PC-3 (cell line): ENCODE results near the gene SEMA6D.

DNA sequence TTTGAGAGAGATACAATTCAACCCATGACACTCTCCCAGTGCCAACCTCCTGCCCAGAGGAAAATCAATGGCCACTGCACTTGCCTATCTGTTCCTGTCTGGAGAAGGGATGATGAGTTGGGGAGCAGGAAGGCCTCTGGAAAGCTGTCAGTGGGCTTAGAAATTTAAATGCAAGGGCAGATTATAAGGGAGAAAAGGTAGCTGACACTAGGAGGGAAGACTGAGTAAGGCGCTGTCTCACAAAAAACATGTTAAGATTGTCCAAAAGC, 24.9 kb downstream of the SQOR start:
- RAMPAGE, long total RNA, result no peak

GRCh38 chr15:46969878-46970286, 747.4 kb upstream of the SEMA6D start:
- RAMPAGE, long total RNA, result no peak

GRCh38 chr15:47293571-47294360, 423.5 kb upstream of the SEMA6D start:
- RAMPAGE, long total RNA, result no peak

GRCh38 chr15:47716711-47717653, at the start of gene SEMA6D:
SEMA6D (plus strand) TSS chr15:47717505.
- RAMPAGE, long total RNA, result no peak

DNA sequence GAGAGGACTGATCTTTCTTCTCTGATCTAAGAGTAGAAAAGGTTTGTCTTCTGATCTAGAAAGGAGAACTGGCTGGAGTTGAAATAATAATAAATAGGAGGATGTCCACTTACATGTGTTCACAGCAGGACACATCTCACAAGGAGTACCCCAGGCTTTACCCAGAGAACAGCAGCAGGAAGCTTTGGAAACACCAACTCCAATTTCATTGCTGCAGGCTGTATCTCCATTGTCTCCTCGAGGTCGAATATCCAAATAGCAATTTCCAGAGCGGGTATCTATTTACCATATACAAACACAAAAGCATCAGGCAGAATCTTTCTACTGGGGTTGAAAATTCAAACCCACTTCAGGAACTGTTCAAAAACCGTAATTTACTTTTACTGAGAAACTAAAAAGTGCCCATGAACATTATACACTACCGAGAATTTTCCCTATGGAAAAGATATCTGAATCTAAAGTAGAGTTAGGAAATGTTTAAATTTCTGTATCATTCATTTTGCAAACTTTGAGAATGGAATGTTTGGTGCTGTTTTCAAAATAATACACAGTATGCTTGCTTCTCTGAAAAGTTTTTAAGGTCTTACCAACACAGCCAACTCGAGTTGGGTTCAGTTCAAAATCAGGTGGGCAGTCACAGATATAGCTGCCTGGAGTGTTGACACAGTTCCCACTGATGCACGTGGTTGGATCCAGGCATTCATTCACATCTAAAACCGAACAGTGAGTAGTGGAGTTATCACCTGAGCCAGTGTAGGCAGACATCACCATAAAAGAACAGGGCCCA, 136.8 kb downstream of the DUT start:
- RAMPAGE, long total RNA, result no peak

DNA sequence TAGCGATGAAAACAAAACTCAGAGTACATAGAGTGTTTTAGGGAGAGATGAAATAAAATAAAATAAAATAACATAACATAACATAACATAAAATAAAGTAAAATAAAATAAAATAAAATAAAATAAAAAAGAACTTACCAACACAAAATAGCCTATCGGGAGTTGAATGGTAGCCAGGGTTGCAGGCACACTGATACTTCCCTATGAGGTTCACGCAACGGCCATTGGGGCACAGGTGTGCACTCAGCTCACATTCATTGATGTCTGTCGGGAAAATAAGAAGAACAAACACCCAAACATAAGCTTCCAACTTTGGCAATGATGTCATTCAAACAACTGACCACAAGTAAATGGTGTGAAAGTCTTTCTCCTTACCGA, 155.7 kb downstream of the DUT start:
- RAMPAGE, long total RNA, result no peak

- RAMPAGE, long total RNA, result no peak
These were observed 79.6 kb downstream of the FBN1 start for GRCh38 chr15:48565867-48566382.

GRCh38 chr15:48602639-48603219, 42.8 kb downstream of the FBN1 start:
- RAMPAGE, long total RNA, result no peak

DNA sequence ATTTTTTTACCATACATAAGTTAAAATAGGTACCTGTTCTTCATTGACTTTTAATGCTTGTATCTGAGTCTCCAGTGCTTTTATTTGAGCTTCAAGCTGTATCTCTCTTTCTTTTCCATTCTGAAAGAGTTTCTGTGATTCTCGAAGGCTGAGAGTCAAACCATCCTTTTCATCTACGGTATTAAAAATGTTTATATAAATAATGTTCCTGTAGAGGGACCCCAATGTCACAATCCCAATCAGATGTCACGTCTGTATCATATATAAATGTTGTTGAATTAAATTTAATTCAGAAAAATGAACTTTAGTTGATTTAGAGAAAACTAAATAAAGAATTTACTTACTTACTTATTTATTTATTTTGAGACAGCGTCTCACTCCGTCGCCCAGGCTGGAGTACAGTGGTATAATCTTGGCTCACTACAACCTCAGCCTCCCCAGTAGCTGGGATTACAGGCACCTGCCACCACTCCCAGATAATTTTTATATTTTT, 19.6 kb downstream of the CEP152 start:
- RAMPAGE, long total RNA, result no peak

DNA sequence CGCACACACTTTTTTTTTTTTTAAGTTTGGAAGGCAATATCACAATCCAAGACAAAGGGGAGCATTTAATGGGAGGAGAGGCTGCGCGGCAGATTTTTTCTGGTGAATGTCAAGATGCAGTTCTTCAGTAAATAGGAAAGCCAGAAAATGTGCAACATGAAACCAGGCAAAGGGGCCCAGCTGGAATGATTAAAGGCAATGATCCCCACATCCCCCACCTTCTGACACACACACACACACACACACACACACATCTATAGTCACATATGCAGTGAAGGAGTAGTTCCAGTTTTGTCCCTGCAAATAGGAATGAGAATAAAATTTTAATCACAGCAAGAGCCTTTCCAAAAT, 19.6 kb downstream of the EID1 start:
- RAMPAGE, long total RNA, result no peak

- RAMPAGE, long total RNA, result no peak
These were observed 118.3 kb downstream of the GALK2 start for GRCh38 chr15:49288231-49288862.

GRCh38 chr15:49331767-49332634, 91.0 kb upstream of the FGF7 start:
- RAMPAGE, long total RNA, result no peak

DNA sequence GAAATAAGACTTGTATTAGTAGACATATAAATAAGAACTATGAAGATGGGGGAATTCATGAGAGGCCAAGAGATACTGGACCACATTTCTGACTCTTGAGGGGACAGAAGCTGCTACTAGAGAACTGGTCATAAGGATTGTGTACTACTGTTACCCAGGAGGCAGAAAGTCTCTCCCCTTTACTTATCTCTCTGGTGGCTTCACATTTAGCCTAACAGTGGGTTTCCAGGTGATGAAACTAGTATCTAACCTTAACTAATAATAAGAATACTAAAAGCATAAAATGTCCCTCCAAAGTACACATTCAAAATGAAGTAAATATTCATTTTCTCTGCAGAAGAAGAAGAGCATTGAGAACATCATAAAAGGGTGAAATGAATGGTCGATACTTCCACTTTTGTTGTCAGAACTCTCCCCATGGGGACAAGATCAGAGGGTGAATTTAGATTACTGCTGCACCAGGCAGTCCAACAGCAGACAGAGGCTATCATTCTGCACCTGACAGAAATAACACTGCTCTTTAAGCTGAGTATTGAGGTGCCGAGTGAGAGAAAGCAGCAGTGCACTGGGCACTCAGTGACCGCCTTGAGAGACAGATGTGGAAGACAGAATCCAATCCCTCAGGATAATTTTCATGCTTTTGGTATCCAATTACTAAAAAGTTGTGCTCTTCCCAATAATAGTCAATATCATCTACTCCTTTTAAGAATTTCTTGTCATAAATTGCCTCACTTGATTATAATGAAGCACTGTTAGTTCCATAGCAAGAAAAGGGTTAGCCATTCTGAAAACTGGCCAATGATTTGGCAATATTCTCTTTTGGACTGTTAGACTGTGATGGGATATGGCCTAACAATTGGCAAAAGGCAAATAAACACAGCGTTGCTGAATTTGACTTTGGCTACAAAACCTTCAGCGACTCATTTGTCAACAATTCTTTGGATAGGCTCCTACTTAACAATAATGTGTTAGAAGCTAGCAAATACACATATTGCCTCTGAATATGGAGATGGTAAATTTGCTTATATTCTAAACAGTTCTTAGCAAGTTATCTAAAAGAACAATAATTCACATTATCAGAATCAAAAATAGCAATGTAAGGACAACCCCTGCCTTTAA, 5.4 kb downstream of the FGF7 start:
- RAMPAGE, long total RNA, result no peak

- RAMPAGE, long total RNA, result no peak
These were observed 16.0 kb downstream of the FGF7 start for GRCh38 chr15:49438810-49439610.

- RAMPAGE, long total RNA, result no peak
These were observed 43.1 kb downstream of the FGF7 start for GRCh38 chr15:49465926-49466795.

- RAMPAGE, long total RNA, result no peak
These were observed 219.1 kb downstream of the ATP8B4 start for GRCh38 chr15:49899987-49900370.

- RAMPAGE, long total RNA, result no peak
These were observed 6.1 kb downstream of the ATP8B4 start for GRCh38 chr15:50112727-50113571.

DNA sequence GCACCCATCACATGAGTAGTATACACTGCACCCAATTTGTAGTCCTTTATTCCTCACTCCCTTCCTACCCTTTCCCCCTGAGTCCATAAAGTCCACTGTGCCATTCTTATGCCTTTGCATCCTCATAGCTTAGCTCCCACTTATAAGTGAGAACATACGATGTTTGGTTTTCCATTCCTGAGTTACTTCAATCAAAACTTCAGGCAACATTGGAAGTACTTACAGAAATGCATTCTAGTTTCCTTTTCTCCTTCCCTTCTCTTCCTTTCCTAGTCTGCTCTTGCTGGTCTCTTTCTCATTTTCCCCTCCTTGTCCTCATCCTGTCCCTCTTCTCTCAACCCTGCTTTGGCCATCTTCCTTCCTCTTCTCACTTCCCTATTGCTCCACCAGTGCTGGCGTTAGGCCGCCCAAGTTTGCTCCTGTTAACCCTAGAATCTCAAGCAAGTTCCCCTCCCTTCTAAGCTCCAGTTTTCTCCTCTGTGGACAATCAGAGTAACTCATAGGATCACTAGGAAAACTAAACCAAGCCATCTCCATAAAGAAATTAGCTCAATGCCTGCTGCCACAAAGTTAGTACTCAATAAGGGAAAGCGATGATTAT, 4.7 kb downstream of the ATP8B4 start:
- RAMPAGE, long total RNA, result no peak

DNA sequence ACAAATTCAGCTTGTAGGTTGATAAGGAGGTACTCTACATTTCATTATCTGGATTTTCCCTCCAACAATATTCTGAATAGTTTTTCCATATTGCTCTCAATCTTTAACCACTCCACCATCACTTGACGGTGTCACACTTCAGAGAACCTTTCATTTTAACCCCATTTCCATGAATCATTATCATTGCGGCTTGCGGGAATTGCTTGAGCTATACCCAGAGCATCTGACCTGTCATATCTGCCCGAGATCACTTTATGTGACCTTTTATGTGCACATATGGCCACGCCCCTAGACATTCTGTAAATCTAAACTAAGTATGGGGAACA, 16.2 kb upstream of the ATP8B4 start:
- RAMPAGE, long total RNA, result no peak

- RAMPAGE, long total RNA, result no peak
These were observed 8.1 kb downstream of the SLC27A2 start for GRCh38 chr15:50190026-50190535.